Fibroblast of villous mesenchyme (primary cell): Measurements from ENCODE around the genes ZSWIM3, ZNF335, SLC2A10 and NCOA3.

- CAGE, long polyA plus RNA: no peak
Observed at GRCh38 chr20:45842977-45843576, 9.5 kb downstream of the SNX21 start.

DNA sequence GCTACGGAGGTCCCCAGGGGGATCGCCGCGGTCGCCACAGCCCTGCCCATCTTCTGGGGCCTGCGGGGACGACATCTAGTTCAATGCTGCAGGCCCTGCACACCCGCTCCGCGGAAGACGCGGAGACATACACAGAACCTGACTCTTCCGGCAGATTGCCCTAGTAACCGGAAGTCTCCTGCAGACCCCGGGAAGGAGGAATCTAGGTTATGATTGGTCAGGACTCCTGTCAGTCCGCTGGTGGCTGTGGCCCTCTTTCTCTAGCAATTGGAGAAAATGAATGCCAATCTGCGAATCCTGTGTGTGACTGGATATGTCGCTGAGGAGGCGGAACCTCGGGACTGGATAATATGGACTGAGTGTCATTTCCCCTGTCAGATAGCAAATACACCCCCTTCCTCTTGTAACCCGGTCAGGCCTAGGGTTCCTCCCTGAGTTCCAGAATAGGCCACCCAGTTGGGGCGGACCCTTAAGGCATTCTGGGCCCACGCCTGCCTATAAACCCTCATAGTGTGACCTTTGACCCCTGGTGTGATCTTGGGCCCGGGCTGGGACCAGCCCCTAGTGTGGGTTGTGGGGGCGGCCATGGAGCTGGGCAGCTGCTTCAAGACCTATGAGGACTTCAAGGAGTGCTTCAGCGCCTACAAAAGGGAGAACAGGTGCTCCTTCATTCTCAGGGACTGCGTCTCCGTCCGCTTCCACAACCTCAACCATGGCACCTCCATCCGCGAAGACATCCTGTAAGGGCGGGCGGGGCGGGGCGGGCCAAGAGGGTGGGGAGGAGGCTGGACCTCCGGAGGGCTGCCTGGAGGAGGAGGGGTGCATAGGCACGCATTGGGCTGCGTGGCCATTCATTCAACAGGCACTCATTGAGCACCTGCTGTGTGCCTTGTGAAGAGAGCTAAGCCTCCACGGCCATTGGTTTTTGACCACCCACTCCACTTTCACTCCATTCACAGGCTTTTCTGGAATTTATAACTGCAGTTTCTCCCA lies at the start of gene ZSWIM3:
TSS of gene ZSWIM3 (plus strand) at position 374 of the 993 bp plus-strand sequence.
- CAGE, long polyA plus RNA: start-site peak on the minus strand centred at position 143 of the sequence, 45 bp wide, 568 and 815 reads in 2 replicates

GRCh38 chr20:45892635-45893635 lies 1.8 kb downstream of the CTSA start:
- CAGE, long polyA plus RNA: no peak

DNA sequence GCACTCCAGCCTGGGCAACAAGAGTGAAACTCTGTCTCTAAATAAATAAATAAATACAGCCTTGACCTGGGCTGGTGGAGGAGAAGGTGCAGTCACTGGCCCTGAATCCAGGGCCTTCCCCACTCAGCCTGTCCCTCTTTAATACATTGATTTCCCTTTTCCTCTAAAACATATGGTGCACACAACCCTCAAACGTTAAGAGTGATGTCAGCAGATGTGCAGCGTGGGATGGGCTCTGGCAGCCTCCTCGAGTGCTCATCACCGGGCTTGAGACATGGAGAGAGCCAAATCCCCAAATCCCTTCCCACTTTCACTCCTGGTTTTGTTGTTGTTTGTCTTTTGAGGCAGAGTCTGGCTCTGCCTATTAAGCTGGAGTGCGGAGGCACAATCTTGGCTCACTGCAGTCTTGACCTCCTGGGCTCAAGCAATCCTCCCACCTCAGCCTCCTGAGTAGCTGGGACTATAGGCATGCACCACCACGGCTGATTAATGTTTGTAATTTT lies 5.8 kb upstream of the PLTP start:
- CAGE, long polyA plus RNA: no peak

DNA sequence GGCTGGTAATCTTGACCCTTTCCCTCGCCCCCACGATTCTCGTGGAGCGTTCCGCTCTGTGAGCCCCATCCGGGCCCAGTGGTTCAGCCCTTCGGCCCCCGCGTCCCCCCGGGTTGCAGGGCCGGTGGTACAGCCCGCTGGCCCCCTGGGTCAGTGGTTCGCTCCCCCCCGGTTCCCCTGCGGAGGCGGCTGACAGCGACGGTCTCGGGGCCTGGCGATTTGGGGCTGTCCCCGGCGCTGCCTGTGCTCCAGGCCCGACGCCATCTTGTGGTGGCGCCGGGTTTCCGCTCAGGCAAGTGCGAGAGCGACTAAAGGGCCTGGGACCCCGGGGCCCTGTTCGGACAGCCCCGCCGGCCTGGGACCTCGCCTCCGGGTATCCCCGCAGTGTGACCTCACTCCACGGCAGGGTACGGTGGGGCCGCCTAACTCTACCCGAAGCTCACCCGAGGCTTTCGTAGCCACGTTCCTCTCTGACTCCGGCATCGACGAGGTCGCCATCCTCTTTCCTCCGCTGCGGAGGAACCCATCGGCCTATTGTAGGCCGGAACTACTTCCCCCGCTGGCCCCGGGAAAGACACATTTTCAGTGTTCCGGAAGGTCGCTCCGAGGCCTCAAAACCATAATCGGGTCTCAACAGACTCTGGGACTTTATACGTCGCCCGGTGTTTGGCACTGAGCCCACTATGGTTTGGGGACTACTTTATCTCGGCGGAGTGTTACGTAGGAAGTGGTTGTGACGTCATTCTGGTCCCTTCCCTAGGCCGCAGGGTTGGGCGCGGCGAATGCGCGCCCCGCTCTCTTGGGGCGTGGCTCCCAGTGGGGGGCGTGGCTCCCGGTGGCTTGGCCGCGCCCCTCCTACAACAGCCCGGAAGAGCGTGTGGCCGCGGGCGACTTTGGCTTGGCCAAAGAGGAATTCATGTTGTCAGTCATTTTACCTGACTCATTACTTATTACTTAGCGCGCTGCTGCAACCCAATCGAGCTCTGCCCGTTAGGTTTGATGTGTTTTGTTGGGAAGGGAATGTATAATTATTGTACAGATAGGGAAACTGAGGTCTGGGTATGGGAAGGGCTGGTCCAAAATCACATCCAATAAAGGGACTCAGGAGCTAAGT lies at the start of gene ZNF335:
TSS of gene ZNF335 (minus strand) at position 525 of the 1,114 bp plus-strand sequence.
- CAGE, long polyA plus RNA: no peak

GRCh38 chr20:46011637-46011889 lies 2.9 kb downstream of the MMP9 start:
- CAGE, long polyA plus RNA: no peak

DNA sequence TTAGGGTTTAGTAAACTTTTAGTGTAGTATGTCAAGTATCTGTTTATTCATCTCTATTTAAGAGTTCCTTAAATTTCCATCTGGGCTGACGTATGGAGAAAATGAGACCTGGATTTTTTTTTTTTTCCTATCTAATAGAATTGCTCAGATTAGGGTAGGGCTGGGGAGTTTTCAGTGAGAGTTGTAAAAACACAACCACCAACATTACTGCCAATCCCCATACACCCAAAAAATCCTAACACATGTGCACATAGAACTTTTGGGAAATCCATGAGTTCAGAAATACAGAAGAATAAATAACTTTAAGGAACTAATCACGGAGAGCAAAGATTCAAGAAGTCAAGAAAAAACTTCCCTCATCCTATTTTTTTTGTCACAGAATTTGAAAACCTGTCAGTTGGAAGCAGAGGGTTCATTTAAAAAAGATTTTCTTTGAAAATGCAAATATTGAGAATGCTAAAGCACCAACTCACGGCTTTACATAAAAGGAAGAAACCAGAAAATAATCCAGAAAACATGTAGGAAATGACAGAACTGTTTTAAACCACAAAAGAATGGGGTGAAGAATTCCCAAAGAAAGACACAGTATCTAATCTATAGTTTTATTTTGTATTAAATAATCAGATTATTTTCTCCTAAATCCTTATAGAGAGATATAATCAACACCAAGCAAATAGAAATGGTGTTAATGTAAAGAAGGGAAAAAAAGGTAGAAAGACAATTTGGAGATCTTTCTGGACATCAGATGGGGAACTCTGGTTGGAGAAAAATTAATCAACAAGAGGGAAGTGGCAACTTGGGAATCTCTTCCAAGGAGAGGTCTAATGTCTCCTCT lies 7.9 kb downstream of the NCOA5 start:
- CAGE, long polyA plus RNA: no peak

GRCh38 chr20:46199192-46199737 lies 81.2 kb downstream of the CD40 start:
- CAGE, long polyA plus RNA: no peak

GRCh38 chr20:46360968-46362275 lies 2.8 kb downstream of the SLC35C2 start:
- CAGE, long polyA plus RNA: no peak

GRCh38 chr20:46558480-46559114 lies 8.1 kb upstream of the OCSTAMP start:
- CAGE, long polyA plus RNA: no peak

GRCh38 chr20:46709447-46710422 lies at the start of gene SLC2A10:
Gene SLC2A10, plus strand, starts transcription at chr20:46709649.
- CAGE, long polyA plus RNA: no peak

DNA sequence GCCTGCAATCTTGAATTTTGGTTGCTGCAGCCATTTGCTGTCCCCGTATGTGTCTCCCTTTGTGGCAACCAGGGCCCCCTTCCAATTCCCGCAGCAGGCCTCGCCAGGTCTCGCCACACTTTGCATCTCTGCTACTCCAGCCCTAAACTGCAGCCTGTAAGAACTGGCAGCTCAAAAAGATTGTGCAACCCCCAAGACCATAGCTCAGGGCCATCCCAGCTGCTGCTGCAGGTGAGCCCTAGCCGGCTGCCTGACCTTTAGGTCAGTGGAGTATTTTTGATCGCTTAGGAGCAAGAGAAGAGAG lies 138.2 kb downstream of the EYA2 start:
- CAGE, long polyA plus RNA: no peak

DNA sequence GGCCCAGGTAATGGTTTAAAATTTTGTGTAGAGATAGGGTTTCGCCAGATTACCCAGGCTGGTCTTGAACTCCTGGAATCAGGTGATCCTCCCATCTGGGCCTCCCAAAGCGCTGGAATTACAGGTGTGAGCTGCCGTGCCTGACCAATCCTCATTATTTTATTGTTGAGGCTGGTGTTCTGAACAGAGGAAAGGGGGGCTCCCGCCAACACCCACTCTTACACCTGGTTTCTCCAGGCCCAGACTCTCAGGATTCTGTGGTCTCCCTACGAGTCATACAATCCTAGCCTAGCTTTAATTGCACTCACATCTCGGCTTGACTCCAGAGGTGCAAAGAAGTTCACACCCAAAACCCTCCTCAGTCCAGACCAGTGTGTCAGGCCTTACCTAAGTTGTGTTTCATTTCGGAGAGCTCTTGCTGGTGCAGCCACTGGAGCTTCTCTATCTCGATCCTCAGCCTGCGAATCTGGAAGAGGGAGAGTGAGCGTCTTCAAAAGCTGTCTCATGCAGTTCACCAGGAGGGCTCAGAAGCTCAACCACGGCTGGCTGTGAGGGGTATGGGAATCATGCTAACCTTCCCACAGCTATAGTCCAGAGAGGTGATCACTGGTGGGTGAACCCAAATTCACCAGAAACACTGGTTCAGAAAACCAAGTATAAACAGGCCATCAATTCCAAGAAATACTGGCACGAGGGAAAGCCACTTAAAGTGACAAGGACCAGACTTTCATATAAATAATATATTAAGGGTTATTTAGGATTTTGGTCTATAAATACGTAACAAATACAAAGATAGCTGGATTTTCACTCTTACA lies 129.5 kb downstream of the ZMYND8 start:
- CAGE, long polyA plus RNA: no peak

- CAGE, long polyA plus RNA: no peak
Observed at GRCh38 chr20:47286980-47287640, 69.4 kb downstream of the ZMYND8 start.

- CAGE, long polyA plus RNA: no peak
Observed at GRCh38 chr20:47359481-47360013, 3.0 kb upstream of the ZMYND8 start.

DNA sequence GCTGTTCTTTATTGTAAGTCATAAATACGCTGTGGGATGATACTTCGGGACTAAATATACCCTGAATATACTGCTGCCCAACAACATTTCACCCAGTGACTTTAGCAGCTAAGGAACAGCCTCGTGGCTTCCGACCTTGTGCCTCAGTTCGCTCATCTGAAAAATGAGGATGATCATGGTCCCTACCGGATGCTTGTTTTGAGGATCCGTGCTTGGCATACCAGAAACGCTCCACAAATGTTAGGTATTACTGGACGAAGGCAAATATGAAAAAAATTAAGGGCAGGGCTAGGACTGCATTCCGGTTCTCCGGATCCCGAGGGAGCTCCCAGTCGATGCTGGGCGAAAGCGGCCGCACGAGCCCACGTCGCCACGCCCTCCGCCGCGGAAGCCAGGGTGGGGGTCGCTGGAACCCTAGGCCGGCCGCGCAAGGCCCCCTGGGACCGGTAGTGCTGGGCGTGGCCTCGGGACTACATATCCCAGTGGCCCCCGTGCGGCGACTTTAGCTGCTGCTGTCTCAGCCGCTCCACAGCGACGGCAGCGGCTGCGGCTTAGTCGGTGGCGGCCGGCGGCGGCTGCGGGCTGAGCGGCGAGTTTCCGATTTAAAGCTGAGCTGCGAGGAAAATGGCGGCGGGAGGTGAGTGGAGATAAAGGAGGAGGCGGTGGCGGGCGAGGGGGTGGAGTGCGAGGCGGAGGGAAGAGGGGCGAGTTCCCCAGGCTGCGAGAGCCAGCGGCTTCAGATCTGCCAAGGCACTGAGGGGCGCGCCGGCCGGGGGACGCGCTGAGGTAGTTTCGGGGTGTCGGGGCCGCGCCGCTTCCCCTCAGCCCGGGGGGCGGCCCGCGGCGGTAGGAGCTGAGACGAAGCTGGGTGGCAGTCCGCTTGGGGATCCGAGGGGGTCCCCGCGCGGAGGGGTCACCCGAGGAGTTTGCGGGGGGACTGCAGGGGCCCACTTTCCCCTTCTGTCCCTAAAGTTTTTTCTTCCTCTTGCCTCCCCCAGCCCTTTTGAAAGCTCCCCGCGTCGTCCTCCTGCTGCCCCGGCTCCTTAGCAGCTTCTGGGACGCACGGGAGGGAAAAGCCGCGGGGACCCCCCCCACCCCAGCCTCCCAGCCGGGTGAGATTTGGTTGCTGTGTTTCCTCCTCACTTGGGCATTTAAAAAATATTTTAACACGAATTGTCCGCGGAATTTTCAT lies at the start of gene NCOA3:
TSS of gene NCOA3 (plus strand) at position 505 of the 1,192 bp plus-strand sequence.
- CAGE, long polyA plus RNA: no peak

DNA sequence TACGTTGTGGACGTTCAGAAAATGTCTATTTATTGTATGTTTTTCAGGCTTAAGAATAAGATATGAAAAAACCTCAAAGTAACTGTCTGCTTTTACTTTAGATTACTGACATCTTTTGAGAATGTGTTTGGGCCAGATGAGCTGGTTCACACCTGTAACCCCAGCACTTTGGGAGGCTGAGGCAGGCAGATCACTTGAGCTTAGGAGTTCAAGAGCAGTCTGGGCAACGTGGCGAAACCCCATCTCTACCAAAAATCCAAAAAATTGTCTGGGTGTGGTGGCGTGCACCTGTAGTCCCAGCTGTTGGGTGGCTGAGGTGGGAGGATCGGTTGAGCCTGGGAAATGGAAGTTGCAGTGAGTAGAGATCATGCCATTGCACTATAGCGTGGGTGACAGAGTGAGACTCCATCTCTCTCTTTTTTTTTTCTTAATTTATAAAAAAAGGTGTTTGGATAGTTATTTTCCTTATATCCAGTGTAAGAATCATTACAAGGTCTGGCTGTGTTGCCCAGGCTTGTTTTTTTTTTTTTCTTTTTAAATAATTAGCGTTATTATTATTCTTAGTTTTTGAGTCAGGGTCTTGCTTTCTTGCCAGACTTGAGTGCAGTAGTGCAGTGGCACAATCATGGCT lies 32.9 kb downstream of the NCOA3 start:
- CAGE, long polyA plus RNA: no peak

DNA sequence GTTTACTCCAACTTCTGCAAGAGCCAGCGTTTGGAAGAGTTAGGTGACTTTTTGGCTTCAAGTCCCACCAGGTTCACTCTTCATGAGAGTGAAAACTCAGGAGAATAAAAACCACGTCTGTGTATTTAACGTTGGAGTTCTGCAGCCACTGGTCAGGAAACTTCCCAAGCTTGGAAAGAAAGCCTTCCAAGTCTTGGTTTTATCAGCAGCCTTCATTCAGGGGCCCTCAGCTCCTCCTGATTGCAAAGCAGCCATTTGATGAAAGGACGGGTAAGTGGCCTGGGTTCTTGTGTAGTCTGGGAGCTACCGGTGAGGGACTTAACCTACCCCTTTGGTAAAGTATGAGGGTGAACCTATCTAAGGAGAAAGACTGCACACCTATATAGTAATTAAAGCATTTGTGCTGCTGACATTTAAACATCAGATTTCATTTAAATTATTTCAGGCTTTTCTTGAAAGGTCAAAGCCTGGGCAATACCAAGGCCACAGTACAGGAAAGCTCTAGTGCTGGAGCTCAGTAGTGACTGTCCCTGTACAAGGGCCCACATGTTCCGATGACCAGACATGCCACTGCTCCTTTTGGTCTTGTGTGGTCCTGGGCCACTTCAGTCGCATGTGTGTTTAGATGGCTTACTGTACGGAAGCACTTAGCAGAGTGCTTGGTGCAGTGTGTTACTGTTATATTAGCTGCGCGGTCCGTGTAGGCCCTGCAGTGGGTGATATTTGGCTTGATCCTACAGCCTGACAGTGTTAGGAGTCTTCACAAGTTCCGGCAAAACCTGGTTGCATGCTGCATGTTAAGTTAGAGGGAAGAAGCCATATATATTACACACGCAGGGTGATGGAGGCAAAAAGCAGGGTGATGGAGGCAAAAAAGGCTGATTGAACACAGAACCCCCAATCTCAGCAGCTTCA lies 123.0 kb downstream of the SULF2 start:
- CAGE, long polyA plus RNA: no peak

GRCh38 chr20:47678679-47679054 lies 106.6 kb downstream of the SULF2 start:
- CAGE, long polyA plus RNA: no peak

- CAGE, long polyA plus RNA: no peak
Observed at GRCh38 chr20:47725418-47725798, 59.9 kb downstream of the SULF2 start.